Endodermal cell (in vitro differentiated cells): ENCODE results near the genes PPP1R14B and PRDX5.

GRCh38 chr11:63760930-63762006, 7.3 kb downstream of the ZFTA start:
- PRO-cap, result no peak

GRCh38 chr11:63887136-63888034, 29.6 kb downstream of the RCOR2 start:
- PRO-cap, result bidirectional peak, plus-strand start at chr11:63887930, minus-strand start at chr11:63887725

GRCh38 chr11:63889267-63889863, 27.6 kb downstream of the RCOR2 start:
- PRO-cap, result no peak

- PRO-cap, result no peak
These were observed 689 bp downstream of the MACROD1 start for GRCh38 chr11:64165314-64165534.

GRCh38 chr11:64246144-64247185, at the start of gene PPP1R14B:
Gene PPP1R14B, minus strand, starts transcription at chr11:64246943.
- PRO-cap, result bidirectional peak, plus-strand start at chr11:64246332, minus-strand start at chr11:64246241; bidirectional peak, plus-strand start at chr11:64246562, minus-strand start at chr11:64246582; bidirectional peak, plus-strand start at chr11:64247039, minus-strand start at chr11:64246879

DNA sequence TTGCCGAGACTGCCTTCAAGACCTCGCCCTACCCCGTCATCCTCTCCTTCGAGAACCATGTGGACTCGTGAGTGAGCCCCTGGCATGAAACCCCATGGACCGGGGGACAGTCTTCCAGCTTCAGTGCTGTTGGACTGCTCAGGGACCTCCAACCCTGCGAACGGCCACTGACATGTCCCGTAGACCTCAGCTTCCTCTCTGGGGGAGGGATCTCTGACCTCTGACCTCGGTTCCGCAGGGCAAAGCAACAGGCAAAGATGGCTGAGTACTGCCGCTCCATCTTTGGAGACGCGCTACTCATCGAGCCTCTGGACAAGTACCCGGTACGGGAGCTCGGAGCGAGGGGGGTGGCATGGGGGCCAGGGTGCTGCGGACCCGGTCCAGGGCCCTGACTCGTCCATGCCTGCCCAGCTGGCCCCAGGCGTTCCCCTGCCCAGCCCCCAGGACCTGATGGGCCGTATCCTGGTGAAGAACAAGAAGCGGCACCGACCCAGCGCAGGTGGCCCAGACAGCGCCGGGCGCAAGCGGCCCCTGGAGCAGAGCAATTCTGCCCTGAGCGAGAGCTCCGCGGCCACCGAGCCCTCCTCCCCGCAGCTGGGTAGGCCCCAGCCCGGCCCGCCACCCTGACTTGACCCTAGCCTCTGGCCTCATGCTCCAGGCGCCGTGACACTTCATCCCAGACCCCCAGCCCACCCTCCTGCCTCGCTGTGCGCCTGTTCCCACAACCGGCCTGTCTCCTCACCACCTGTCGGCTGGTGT, 7.5 kb downstream of the PLCB3 start:
- PRO-cap, result no peak

- PRO-cap, result no peak
These were observed 1.6 kb downstream of the TRMT112 start for GRCh38 chr11:64315560-64316408.

DNA sequence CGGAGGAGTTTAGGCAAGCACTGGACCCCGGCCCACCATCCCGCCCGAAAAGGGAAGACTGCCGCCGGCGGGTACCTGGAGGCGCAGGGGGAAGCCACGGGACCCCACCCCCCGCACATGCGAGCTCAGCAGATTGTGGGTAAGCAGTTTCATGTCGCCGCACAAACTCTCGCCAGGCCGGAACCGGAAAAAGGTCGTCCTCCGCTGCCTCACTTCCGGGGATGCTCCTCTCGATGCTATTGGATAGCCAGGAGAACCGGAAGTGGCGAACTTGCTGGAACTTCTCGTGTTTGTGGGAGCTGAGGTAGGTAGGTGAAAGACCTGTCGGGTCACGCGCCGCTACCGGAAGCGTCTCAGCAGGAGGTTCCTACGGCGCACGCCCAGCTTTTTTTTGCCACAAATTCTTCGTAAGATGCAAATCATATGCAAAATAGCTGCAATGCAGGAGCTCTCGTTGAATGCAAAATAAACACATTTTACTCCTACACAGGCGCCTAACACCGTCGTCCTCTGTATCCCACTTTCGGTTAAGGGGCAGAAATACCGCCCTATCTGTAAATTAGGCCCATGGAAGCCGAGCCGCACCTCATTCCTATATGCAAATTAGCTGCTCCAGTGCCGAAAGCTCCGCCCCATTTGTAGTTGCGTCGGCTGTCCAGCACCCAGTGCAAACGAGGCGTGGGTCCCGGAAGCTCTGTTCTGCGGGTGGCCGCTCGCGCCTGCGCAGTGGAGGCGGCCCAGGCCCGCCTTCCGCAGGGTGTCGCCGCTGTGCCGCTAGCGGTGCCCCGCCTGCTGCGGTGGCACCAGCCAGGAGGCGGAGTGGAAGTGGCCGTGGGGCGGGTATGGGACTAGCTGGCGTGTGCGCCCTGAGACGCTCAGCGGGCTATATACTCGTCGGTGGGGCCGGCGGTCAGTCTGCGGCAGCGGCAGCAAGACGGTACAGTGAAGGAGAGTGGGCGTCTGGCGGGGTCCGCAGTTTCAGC, at the start of gene PRDX5:
PRDX5 (plus strand) TSS at position 748 of the 983 bp plus-strand sequence.
- PRO-cap, result bidirectional peak, plus-strand start at position 304 of the sequence, minus-strand start at position 137 of the sequence; bidirectional peak, plus-strand start at position 777 of the sequence, minus-strand start at position 701 of the sequence

GRCh38 chr11:64348323-64349125, 8.5 kb downstream of the CCDC88B start:
- PRO-cap, result no peak

DNA sequence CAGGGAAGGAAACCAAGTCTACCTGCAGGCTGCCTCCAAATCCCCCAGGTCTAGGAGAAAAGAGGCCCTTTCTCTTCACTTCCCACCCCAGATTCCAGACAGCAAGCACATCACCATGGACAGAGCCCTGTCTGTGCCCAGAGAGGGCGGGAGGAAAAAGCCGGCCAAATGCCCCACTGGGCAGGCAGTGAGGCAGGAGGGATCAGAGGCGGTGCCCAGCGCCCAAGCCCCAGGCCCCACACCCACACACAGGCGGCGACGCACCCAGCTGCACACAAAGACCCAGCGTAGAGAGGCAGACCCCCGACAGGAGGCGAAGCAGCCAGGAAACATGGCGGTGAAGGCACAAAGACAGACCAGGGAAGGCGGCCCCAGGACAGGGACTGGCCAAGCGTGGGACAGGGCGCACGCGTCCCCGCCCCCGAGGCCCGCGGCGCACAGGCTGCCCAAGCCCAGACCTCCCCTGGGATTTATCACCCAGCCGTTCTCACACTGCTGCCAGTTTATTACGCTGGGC, 46.8 kb downstream of the SLC22A12 start:
- PRO-cap, result unidirectional peak, plus-strand start at position 122 of the sequence; unidirectional peak, plus-strand start at position 167 of the sequence; unidirectional peak, minus-strand start at position 385 of the sequence

- PRO-cap, result no peak
These were observed 51.5 kb downstream of the SLC22A12 start for GRCh38 chr11:64642469-64642898.

DNA sequence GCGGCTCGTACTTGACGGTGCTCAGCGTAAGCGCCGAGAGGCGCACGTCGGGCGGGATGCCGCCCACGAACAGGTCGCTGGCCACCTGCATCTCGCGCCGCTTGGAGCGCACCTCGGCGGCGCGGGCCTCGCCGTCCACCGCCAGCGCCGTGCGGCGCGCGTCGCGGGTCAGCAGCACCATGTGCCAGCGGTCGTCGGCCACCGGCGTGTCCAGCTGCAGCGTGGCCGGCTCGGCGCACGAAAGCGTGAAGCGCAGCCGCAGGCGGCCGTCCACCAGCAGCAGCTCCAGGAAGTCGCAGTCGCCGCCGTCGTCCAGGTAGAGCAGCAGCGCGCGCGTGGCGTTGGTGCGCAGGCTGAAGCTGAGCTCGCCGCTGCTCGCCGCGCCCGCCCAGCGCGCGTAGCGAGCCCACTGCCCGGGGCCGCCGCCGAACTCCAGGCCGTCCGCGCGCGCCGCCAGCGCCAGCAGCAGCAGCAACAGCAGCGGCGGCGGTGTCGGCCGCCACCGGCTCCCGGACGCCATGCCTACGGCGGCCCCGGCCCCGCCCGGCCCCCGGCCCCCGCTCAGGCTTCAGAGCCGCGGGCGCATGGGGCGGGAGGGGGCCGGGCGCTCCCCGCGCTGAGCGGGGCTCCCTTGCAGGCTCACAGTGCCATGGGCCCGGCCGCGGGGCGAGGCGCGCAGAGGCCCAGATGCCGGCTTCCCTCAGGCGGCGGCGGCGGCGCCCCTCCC, 9.7 kb downstream of the NRXN2 start:
- PRO-cap, result no peak

DNA sequence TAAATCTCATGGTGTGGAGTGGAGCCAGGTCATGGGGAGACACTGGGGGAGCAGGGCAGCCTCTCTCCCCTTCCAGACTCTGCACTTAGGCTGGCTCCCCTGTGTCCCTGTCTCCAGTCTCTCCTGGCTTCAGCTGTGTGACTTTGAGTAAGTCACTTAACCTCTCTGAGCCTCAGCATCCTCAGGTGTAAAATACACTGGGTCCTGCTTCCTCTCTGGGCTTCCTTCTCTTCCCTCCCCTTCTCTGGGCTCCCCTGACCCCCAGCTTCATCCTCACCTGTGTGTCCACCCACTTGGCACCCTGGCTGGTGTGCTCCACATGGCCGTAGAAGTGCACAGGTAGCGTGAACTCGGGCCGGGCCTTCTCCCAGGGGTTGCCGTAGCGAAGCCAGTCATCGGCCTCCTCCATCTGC, 2.3 kb downstream of the PYGM start:
- PRO-cap, result unidirectional peak, minus-strand start at position 242 of the sequence

- PRO-cap, result no peak
These were observed 4.4 kb upstream of the PYGM start for GRCh38 chr11:64763815-64764930.

DNA sequence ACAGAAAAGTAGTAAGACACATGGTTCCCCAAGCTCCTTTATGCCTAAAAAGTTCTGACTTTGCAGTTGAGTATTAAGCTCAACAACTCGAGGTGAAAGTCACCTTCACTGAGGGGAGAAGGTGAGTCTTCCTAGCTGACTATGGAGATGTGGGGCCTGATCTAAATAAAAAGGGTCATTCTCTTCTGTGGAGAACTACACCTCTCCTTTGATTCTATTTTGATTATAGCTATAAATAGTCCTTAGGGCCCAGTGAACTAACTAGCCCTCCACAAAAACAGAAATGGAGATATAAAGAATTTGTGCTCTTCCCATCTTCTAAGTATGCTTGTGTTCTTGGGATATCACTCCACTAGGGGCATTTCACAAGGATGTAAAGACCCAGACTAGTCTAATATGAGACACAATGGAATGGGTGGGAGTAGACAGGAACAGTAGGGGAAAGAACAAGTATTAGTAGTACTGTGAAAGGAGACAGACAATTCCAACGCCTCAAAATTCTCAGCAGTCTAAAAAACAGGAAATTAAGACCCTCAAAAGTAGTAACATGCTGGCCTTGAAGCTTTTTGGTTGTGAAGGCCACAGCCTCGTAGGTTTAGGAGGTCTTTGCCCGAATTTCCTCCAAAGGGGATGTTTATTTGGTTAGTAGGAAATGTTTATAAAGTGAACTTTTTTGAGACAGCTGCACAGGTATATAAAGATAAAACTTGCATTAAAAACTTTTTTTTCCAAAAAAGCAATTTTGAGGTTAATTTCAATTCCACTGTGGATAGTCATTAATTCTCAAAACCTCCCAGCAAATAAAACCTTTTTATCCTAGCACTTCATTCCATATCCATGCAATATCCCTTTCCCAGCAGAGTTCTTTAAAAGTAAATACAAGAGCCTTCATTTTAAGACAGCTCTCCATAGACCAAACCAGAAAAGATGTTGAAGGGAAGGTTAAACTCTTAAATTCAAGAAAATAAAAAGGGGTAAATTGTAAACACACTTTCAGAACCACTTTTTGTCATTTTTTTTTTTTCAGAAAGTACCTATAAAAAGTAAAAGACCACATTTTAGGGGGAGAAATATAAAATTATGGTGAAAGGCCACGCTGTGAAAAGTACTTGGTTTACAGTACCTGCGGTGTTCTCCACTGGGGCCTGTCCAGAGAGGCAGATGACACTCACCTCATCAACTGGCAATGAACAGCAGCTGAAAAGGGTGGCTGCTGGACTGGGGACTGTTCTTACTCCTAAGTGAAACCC, 2.9 kb downstream of the SF1 start:
- PRO-cap, result no peak

- PRO-cap, result unidirectional peak, plus-strand start at chr11:64849075
These were observed 4.3 kb upstream of the CDC42BPG start for GRCh38 chr11:64848674-64849213.

DNA sequence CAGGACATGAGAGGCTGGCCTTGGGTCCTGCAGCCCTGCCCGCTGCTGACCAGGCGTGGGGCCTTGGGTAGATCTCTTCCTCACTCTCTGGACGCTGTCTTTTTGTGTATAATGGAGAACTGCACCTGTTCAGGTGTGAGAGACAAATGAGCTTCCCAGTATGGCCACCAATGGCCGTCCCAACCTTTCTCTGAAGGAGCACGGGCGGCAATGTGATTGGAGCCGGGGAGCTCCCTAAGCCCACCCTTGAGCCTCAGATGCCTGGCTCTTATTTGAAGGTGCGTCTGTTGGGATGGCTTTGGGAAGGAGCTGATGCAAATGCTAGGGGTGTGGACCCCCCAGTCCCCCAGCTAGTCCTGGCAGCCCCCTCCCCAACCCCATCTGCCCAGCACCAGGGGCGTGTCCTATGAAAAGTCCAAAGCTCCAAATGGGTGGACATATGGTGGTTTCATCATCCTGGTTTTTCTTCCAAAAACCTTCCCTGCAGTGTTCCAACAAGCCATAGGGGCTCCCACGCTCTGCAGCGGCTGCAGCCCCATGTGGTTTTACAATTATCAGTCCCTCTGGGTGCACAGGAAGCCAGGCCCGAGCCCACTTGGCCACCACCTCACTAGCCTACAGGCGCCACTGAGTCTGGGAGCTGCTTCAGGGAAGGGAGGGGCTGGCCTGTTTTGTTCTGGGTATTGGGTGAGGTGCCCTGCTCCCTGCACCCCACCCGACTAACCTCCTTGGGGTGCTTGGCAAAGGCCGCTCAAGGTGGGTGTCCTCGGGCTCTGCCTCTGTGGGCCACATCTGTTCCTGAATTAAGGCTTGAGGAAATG, 5.0 kb upstream of the CDC42BPG start:
- PRO-cap, result no peak

DNA sequence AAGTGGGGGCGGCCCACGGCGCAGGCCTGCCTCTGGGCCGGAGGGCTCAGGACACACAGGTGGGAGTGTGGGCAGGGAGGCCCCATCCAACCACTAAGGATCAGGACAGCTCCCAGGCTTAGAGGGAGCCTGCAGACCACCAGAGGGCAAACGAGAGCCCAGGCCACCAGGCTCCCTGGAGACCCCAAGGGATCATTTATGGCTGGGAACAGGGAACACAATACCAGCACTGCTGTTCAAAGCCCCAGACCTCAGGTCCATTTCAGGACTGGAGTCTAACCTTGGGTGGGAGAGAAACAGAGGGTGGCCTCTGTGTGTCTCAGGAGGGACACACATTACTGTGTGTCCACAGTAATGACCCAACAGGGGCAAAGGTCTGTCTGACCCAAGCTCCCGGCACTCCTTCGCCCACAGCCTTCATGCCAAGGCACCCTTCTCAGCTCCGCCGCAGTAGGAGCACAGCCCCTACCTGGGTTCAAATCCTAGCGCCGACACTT, 8.5 kb downstream of the EHD1 start:
- PRO-cap, result no peak

- PRO-cap, result no peak
These were observed 6.0 kb downstream of the ATG2A start for GRCh38 chr11:64910898-64911457.

GRCh38 chr11:64913551-64913976, 3.4 kb downstream of the ATG2A start:
- PRO-cap, result no peak